SJCRH30 (cell line): ENCODE measurements around a stretch of chr10.

- RAMPAGE, long total RNA = no peak
These were observed 122.5 kb upstream of the LYZL2 start for GRCh38 chr10:30752012-30752497.

GRCh38 chr10:30784360-30784753, 154.8 kb upstream of the LYZL2 start:
- RAMPAGE, long total RNA = no peak

GRCh38 chr10:30819610-30819963, 190.0 kb upstream of the LYZL2 start:
- RAMPAGE, long total RNA = no peak

DNA sequence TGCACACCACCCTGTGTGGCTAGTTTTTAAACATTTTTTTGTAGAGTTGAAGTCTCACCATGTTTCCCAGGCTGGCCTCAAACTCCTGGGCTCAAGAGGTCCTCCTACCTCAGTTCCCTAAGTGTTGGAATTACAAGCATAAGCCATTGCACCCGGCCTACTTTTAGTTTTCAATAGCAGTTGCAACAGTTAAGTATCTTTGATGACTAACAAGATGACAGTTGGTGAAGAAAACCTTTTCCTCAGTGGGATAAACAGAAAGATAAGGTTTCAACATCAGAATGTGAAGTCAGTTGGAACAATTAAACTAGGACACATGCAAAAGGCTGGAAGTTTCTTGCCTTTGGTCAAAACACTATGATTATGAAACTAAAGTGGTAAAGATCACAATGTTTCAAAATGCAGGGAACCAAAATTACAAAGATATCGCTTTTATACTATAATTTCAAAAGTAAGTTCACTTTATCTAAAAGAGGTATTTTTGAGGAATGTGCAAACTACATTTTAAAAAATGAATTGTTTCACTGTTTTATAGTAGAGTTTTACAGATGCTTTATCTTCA, 169.1 kb downstream of the ZNF438 start:
- RAMPAGE, long total RNA = no peak

DNA sequence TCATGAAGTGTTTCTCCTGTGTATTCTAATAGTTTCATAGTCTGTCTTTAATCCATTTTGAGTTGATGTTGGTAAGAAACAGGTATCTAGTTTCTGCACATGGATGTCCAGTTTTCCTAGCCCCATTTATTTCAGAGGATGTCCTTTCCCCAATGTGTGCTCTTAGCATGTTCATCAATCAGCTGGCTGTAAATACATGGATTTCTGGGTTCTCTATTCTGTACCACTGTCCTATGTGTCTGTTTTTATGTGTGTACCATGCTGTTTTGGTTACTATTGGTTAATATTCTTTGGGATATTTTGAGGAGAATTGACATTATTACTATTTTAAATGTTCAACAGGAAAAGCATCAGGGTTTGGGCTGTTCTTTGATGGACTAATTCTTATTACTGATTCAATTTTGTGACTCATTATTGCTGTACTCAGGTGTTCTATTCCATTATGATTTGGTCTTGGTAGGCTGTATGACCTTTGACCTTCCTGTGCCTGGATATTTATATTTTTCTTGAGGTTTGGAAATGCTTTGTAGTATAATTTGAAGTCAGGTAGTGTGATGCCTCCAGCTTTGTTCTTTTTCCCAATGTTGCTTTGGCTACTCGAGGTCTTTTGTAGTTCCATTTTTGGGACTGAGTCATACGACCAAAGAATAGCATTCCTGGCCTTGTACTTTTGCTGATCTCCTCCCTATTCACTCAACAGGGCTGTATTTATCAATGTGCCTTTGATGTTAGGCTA, 74.0 kb downstream of the ZNF438 start:
- RAMPAGE, long total RNA = no peak

- RAMPAGE, long total RNA = no peak
These were observed 46.2 kb downstream of the ZNF438 start for GRCh38 chr10:30985524-30985895.

- RAMPAGE, long total RNA = no peak
These were observed 32.2 kb downstream of the ZNF438 start for GRCh38 chr10:30999334-30999923.

GRCh38 chr10:31071039-31072163, 39.7 kb upstream of the ZNF438 start:
- RAMPAGE, long total RNA = no peak

GRCh38 chr10:31073956-31074389, 42.3 kb upstream of the ZNF438 start:
- RAMPAGE, long total RNA = no peak

- RAMPAGE, long total RNA = no peak
These were observed 43.7 kb upstream of the ZNF438 start for GRCh38 chr10:31075402-31075674.

DNA sequence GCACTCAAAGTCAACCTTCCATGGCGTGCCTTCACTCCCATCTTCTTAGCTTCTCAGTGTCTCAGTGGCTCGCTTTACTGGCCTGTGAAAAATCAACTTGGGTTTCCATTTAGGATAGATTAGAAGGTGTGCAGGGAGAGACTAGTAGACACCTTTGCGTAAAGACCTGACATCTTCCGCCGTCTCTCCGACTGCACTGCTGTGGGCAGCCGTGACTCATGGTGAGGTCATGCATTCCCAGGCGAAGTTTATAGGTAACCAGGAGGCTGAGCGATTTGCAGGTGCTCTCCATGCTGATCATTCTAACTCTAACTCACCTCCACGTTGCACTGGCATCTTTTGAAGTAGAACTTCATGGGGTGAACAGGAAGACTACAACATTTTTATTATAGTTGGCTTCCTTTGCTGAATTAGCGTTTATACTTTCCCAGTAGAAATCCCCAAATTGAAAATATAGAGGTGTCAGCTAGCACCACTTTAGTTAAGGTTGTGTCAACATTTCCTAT, 68.0 kb upstream of the ZNF438 start:
- RAMPAGE, long total RNA = no peak

DNA sequence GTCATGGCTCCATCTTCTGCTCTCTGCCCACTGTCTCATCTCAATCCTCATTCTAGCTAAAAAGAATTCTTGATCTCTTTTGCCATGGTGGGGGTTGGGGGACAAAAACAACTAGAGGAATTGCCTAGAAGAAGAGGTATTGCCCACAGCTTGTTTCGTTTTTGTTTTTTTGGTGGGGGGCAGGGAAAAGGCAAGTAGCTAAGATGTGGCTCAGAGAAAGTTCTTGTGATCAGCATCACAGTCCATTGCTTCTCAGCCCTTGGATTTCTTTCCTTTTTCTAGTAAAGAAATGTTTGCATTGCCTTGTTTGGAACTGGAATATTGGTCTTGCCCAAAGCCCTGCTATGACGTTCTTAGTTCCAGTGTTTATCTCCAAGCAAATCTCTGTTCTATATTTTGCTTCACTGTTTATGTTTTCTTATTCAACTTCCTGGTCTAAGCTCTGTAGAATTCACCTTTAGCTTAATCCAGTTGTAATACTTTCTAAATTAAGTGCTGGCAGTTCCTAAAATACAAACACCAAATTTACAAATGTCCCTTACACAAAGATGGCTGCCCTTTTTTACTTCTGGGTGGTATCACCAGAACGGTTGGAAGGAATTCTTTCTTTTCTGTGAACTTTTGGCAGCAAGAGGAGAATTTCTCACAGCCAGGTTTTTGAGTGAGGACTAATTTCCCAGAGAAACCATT, 88.7 kb upstream of the ZNF438 start:
- RAMPAGE, long total RNA = no peak

- RAMPAGE, long total RNA = no peak
These were observed 268.1 kb downstream of the ZEB1 start for GRCh38 chr10:31587203-31587478.

DNA sequence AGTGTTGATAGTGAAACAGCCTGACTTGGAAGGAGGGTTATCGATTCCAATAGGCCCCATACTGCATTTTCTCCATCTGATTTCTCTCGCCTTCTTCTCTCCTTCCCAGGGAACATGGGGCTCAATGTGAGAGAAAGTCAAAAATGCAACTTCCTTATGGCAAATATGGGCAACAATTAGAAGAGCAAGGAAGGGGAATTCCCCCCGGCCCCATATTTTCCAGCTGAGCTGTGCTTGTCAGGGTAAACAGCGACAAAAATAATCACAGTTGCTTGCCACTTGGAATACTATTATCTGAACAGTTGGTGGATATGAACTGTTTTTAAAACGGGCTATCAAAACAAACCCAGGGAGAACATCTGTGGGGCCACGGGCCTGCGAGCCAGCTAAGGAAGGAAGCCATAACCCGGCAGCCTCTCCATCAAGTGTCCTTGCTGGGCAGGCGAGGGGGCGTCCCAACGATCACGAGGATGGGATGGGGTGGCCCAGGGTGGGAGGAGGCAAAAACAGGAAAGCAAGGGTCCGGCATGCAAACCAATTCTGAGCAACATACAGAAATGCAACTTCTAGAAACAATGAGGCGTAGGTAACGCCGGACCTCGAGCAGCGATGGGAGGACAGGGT, 228.5 kb downstream of the ARHGAP12 start:
- RAMPAGE, long total RNA = no peak

DNA sequence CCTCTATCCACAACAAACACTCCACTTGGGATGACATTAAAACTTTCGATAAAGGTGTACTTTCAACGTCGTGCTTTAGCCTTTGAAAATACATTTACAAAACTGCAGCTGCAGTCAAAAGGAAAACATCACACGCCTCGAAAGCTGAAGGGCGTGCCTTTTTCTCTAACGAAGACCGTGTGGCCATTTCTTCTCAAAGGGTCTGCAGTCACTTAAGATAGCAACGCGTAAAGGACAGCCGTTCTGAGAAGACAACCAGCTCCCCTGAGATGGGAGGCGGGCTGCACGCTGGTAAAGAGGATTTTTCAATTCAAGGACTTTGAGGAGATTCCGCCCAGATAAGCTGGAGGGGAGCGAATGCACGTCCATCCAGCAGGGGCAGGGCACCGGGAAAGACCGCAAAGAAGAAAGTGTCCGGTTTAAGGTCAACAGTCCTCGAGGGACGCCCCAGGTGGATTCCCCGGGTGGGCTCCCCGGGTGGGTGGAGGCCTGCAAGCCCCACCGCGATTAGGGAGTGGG, 952 bp downstream of the ARHGAP12 start:
- RAMPAGE, long total RNA = no peak

DNA sequence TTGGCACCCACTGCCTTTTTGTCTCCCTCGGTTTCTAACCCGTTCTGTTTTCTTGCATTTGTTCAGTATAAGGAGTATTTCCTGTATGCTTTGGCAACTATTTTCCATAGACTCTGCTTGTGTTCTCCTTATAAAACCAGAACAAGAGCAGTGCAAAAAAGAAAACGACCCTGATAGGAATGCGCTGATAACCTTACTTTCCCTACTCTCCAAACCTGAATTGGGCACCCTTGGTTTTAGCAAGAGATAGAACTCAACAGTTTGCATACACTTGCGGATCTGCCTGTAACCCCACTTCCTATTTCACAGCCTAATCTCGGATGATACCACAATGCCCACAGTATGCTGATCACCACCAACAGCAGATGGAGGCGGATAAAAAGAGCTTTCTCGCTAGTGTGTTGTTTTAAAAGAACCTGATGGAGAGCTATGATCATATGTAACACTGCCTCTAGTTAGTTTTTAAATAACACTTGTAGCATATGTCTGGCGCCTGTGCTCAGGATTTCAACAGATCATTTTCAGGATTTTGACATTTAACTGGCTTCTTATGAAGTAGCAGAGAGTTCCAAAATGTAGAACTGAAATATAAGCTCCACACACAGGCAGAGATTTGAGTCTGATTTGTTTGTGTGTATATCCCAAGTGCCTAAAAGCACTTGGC, 1.7 kb upstream of the ARHGAP12 start:
- RAMPAGE, long total RNA = no peak

DNA sequence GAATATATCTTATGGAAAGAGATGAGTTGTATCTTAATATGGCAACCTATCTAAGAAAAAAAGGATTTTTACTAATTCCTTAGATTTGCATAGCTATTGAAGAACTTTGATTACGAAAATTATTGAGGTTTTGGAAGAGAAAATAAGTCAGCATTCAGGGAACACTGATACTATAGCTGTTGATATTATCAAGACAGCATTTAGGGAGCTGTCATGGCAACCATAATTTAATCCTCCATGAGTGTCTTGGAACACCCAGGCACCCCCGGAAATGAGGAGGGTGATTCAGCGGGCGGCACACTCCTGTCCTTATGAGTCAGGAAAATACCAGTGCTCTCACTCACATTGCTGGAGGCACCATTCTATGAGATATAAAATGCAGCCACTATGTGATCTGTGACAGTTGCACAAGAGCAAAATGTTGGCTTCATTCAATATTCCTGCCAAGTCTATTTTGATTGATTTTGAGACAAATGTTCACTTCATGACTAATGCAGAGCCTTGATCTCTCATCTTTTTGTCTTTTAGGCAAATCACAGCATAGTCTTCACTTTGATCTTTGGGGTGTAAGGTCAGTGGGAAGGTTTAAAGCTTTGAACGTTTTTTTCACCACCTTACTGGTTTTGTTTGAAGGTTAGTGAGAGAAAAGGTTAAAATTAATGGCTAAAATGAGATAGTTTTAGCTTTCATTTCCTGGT, 12.2 kb upstream of the ARHGAP12 start:
- RAMPAGE, long total RNA = no peak

- RAMPAGE, long total RNA = no peak
These were observed 19.0 kb upstream of the ARHGAP12 start for GRCh38 chr10:31947651-31948042.

GRCh38 chr10:32033539-32034101, 22.6 kb downstream of the KIF5B start:
- RAMPAGE, long total RNA = no peak

- RAMPAGE, long total RNA = no peak
These were observed 17.1 kb downstream of the KIF5B start for GRCh38 chr10:32039047-32039628.